ENCODE data around the gene KLHL9.

GRCh38 chr9:15846481-15846998 is 293.7 kb downstream of the CCDC171 start:
- PRO-cap, result no peak

DNA sequence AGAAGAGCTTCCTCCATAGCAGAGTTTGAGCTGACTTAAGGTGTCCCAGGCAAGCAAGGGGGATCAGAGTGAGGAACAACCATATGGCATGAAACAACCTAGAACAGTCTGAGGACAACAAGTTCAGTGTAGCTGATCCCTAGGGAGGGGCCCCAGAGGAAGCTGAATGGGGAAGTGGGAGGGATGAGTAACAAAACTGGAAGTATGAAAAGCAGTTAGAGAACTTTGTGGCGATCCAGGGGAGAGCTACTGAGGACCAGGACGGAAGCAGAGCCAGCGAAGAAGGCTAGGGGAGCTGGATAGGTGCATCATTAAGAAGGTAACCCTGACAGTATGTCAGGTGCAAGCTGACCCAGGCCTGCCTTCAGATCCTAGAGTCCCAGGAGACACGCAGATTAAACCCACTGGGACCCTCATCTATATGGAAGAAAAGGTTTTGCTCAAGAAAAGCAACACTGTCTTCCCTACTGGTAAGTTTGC is 580.8 kb downstream of the BNC2 start:
- PRO-cap, result no peak

DNA sequence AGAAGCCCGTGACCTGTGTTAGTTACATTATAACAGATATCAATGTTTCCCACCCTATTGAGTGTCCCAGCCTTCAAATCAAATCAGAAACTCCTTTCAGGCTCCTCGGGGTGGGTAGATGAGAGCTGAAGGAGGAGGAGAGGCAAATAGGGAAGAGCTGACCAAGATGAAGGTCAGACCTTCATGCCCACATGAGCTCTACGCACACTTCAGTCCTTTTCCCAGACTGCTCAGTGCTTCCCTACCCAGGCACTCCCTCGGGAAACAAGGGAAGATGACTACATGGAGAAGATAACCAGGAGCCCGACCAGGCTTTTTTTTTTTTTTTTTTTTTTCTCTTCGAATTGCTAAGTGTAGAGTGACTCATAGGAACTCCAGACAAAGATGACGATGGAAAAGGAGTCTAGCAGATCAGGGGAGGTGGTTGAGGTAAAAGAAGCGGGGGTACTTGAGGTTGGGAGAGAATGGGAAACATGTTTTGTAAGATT is 526.2 kb downstream of the BNC2 start:
- PRO-cap, result no peak

DNA sequence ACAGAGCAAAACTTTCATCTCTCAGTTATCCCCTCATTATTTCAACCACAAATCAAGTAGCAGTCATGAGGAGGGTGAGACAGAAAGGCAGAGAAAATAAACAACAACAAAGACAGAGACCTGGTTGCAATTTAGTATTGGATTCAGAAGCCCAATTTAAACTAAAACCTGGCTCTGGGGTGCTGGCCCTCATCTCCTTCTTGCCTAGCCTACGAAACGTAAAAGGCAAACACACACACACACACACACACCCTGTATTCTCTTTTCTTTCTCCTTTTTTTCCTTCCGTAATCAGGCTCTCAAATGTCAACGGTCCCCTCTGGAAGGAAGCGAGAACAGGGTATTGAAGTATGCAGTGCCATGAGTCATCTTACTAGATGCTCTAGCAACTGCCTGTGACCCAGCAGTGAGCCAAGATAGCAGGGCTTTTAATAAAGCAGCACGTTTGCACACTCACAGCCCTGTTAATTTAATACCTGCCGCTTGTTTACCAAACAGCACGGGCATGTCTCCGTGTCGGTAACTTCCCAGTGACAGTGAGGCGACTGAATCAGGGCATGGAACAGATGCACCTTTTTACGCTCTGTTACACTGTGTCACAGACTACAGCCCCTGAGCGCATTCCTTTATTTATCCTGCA is 243.9 kb downstream of the BNC2 start:
- PRO-cap, result no peak

DNA sequence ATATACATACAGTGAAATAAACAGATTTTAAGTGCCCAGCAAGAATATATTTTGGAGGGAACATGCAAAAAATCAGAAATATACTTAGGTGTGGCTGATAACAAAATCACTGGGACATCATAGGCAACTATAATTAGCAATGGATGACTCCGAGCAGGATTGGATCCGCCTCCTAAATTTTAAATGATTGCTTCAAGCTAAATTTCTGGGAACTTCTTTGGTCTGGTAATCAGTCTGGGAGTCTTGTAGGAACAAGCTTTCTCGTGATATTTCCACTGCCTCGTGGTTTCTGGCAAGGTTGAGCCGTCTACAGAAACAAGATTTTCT is 232.6 kb downstream of the BNC2 start:
- PRO-cap, result no peak

- PRO-cap, result no peak
Measured at GRCh38 chr9:16871297-16871561, 759 bp upstream of the BNC2 start.

DNA sequence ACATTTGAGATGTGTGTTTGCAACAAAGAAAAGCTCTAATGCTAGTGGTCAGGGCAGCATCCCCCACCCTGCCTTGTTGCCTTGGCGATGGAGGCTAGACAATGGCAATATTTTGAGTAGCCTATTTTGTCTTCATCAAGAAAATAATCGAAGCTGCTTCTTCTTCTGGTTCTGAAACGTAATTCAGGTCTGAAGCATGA is 58.2 kb upstream of the SH3GL2 start:
- PRO-cap, result no peak

- PRO-cap, result no peak
Measured at GRCh38 chr9:19150646-19150888, 23.3 kb upstream of the PLIN2 start.

DNA sequence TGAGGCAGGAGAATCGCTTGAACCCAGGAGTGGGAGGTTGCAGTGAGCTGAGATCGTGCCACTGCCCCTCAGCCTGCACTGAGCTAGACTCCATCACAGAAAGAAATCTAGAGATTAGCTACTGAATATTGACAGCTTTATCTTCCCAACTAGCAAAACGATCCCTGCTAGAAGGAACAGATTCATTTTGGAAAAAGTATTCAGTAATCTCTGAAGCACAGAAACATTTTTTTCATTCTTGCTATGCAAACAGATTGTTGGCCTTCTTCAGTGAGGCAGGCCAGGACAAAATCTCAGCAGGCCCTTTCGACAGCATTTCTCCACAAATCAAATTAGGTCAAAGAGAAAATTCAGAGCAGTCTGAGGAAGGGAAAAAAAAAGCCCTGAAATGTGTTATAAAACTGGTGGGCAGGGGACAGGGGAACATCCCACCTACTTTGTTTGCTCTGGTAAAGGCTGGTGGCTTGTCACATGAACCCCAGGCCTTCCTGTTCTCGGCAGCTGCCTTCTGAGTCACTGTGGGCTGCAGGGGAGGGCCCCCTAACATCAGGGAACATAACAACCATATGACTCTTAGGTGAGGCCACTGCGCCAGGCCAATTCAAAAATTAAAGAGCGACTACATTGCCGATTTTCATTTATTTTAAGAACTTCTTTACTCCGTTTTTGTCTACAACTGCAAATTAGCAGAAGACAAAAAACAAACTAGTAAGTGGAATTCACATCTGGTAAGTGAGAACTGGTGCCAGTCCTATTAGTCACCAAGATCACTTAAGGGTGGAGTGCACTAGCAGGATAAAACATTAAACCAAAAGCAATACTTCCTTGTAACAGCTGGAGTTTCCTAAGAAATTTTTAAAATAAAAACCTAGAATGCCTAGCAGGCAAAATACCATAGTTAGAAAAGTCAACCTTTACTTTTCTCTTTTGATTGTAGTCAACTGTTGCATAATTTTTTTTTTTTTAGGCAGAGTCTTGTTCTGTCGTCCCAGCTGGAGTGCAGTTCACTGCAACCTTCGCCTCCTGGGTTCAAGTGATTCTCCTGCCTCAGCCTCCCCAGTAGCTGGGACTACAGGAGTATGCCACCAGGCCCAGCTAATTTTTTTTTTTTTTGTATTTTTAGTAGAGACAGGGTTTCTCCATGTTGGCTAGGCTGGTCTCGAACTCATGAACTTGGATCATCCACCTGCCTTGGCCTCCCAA is 46.2 kb upstream of the DENND4C start:
- PRO-cap, result no peak

DNA sequence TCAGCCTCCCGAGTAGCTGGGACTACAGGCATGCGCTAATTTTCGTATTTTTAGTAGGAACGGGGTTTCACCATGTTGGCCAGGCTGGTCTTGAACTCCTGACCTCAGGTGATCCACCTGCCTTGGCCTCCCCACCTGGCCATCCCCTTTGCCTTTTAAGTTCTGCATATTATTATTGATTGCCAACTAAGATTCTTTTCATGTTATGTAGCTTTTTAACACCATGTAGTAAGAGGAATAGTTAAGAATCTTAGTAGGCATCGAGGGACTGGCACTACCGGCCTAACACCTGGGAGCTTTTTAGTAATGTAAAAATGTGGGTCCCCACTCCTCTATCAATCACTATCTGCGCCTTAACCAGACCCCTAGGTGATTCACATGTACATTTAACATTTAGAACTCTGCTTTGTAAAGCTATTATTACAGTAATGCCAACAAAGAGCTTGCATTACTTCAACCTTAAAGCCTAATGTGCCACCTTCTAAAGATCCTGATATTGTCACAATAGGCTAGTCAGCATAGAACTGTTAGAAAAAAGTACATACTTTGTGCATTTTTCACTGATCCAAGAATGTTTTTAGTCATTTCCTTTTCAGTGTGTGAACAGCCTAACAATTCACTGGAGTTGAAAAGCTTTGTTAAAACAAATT is 4.7 kb downstream of the RPS6 start:
- PRO-cap, result no peak

- PRO-cap, result no peak
Measured at GRCh38 chr9:19375826-19376375, 4.1 kb downstream of the RPS6 start.

GRCh38 chr9:19378113-19379088 is 1.6 kb downstream of the RPS6 start:
- PRO-cap, result no peak

- PRO-cap, result no peak
Measured at GRCh38 chr9:19934507-19934861, 145.6 kb upstream of the SLC24A2 start.

GRCh38 chr9:21335320-21335813 is at the start of gene KLHL9:
Gene KLHL9 (minus strand): TSS chr9:21335404.
- PRO-cap, result bidirectional peak, plus-strand start at chr9:21335501, minus-strand start at chr9:21335386

- PRO-cap, result no peak
Measured at GRCh38 chr9:21994904-21995618, 14.0 kb downstream of the CDKN2B start.

DNA sequence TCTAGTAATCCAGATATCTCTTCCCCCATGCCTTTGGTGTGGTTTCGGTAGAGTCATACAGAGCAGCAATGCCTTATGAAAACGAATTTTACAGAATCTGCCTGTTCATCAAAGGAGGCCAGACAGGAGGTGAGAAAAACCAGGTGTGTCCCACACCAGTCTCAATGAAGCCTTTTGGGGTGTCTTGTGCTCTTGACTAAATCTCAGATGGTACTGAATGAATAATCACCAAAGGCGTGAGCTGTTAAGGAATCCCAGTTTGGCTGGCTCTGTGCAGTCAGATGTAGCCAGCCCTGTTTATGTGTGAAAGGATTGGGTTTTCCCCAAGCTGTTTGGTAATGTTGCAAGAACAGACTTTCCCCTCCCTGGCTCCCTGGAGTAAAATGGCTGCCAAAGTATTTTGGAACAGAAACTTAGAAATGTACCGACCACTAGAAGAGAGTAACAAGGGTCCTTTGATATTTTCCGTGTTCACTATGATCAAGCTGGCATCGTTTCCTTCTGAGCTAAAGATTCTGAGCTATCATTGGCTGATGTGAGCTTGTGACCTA is 70.9 kb upstream of the CDKN2B start:
- PRO-cap, result no peak

DNA sequence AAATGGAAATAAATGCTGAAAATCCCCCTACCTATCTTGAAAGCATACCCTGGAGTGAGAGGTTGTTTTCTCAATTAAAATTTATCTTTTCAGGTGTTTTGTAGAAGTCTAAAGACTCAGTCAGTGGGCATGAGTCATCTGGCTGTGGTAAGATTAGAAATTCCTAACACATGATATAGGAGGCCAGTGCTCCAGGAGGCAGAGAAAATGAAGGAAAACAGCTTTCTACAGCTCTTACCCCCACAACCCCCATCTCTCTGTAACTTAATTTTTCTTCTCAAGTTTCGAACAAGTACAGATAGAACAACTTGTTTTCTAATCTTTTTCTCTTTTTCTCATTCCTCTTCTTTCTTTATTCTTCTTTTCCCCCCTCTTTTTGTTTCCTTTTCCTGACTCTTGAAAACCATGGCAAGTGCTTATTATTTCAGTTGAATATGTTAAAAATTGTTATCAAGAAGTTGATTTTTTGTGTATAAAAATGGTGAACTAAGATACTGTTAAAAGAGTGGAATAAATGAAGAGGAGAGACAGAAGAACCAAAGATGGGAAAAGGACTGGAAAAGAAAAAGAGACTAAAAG is 208.6 kb upstream of the DMRTA1 start:
- PRO-cap, result no peak

DNA sequence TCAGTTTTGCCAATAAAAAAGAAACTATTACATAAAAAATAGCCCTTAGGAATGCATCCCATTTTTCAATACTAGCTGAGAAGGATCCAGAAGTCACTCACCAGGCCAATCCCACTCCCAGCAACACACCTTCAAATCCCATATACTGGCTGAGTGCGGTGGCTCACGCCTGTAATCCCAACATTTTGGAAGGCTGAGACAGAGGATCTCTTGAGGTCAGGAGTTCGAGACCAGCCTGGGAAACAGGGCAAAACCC is 388.8 kb downstream of the ELAVL2 start:
- PRO-cap, result no peak

GRCh38 chr9:23464032-23464396 is 362.0 kb downstream of the ELAVL2 start:
- PRO-cap, result no peak

- PRO-cap, result no peak
Measured at GRCh38 chr9:26925605-26926264, 21.3 kb downstream of the PLAA start.

Measured in peritoneum (tissue), 1 donor.